SP-49 (cell line): ENCODE measurements around a stretch of chr3.

GRCh38 chr3:188184174-188185018 lies 30.4 kb downstream of the LPP start:
- PRO-cap: no peak

DNA sequence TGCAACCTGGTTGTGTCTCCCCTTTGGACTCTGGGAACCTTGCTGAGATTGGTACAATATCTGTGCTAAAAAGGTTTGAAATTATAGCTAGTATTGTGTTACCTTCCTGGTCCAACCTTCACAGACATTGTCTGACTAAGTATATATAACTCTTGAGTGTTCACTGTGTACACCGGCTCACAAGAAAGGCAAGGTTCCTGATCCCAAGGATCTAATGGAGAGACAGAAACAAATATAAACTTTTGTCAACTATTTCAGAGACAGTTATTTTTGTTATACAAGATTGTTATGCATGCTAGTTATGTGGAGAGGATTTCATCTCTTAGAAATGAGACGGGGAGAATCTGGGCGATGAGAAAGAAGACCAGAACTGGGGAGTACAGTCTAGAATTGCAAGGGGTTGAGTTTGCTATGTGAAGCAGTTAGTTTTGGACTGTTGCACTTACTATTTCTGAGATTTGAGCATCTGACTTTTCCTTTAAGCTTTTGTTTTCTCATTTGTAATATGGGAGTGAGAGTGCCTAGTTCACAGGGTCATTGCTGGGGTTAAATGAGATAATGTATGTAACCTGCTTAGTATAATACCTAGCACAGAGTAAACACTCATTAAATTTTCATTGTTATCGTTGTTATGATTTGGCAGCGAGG lies 52.5 kb downstream of the LPP start:
- PRO-cap: no peak

DNA sequence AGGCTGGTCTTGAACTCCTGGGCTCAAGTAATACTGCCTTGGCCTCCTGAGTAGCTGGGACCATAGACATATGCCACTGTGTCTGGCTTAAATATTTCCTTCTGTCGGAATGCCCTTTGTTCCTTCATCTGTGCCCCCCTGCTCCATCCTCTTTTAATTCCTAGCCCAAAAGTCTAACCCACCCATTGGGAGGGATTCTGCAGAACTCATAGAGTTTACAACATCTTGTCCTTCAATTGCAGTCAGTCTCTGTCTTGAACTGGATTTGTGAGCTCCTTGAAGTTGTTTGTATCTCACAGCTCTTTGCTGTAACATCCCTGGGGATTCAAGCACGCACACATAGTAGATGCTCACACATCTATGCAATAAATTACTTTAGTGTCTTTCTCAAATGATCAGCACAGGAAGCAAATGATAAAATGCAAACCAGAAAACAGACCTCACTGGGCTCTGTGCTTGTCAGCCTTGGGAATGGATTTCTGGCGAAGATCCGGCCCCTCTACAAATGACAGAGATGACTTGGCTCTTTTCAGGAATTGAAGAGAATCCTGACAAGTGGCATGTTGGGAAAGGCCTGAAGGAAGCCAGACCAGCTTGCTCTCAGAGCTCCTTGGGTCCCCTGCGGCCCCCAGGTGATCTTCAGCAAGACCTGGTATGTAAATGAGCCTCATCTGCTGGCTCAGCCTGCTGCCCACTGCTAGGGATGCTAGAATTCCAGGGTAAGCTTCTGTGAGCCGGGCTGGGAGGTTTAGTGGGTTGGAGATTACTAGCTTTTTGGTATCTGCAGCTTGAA lies 53.9 kb downstream of the LPP start:
- PRO-cap: no peak

- PRO-cap: no peak
Observed at GRCh38 chr3:188214313-188215050, 60.5 kb downstream of the LPP start.

DNA sequence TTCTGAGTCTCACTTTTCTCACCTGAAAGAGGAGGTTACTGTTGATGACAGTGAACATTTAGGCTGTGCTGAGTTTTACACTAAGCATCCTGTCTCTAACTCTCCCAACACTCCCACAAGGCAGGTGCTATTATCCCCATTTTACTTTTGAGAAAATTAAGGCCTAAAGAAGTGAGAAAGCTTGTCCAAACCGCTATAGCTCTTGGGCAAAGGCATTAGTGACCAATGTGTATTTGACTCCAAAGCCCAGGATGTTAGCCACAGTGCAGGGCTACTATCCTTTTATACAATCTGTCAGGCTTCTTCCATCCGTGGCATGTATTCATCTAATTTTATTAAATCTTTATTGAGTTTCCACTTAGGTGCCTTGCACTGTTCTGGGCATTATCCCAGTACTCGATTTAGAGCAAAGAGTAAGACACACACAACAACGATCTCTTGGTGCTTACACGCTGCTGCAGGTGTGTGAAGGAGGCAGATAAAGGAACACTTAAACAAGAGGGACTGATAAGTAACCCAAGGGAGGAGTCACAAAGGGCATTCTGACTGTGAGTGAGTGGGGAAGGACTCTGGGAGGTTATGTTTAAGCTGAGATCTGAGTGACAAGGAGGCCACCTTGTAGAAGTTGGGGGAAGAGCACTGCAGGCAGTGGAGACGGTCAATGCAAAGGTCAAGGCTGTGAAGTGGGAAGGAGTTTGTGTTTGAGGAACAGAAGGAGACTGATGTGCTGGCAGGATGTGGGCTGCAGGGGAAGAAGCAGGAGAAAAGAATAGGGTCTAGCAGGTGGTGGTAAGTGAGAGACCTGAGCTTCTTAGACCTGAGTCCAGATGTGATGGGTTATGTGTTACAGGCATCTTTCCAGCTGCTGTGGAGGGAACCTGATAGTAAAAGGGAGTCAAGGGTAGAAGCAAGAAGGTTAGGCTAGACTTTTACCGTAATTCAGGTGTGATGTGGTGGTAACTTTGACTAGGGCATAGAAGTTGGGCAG lies 63.0 kb downstream of the LPP start:
- PRO-cap: no peak

- PRO-cap: no peak
Observed at GRCh38 chr3:188240485-188240876, 86.5 kb downstream of the LPP start.

DNA sequence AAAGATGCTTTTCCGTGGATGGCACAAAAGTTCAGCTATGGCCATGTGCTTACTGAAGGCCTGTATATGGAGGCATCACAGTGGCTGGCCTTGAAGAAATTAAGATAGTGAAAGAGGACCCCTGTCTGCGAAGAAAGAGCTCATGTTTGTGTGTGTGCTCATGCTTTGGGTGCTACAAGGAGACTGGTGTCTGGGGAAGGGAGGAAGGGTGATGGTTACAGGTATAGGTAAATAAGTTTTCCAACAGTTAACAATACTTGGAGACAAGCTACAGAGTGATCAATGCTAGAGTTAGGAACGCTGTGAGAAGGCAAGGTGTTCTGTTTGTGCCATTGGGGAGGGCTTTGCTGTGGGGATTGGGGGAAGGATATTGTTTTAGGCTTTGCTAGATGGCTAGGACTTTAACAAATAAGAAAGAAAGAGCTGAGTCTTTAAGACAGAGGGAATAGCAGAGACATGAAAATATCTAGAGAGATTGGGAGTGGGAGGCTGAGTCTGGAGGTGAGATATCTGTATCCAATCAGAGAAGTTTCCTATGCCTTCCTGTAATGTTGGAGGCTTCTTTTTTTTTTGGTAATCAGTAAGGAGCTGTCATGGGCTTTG lies 111.4 kb downstream of the LPP start:
- PRO-cap: no peak

GRCh38 chr3:188270189-188270955 lies 116.4 kb downstream of the LPP start:
- PRO-cap: no peak

DNA sequence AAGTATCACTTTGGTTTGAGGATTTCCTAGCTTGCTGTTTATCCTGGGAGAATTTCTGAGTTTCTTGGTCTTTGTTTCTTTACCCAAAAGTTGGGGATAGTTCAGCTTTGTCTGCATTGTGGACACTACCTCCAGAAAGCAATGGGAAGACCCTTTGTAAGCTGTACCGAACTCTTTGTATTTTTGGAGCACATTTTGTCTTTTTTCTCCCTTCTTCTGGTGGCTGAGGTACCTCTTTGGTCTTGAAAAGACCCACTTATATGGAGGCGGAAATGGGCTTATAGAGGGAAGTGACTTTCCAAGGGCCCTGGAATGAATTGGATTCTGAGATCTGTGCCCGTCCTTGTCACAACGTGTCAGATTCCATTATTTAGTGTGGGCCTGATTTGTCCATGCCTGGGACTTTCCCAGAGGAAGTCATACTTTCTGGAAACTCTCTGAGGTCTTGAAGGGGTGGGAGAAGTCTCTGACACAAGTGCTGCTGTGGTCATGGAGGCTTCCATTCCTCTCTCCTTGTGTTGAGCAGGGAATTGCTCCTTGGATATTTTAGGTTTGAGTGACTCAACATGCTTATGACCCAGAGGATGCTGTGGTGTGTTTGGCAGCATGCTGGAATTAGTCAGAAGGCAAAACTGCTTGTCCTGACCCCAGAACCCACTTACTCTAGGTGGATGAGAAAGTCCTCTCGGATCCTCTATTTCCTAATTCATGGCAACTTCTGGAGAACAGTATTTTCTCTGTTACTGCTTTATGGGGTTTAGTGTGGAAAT lies 132.0 kb downstream of the LPP start:
- PRO-cap: no peak

DNA sequence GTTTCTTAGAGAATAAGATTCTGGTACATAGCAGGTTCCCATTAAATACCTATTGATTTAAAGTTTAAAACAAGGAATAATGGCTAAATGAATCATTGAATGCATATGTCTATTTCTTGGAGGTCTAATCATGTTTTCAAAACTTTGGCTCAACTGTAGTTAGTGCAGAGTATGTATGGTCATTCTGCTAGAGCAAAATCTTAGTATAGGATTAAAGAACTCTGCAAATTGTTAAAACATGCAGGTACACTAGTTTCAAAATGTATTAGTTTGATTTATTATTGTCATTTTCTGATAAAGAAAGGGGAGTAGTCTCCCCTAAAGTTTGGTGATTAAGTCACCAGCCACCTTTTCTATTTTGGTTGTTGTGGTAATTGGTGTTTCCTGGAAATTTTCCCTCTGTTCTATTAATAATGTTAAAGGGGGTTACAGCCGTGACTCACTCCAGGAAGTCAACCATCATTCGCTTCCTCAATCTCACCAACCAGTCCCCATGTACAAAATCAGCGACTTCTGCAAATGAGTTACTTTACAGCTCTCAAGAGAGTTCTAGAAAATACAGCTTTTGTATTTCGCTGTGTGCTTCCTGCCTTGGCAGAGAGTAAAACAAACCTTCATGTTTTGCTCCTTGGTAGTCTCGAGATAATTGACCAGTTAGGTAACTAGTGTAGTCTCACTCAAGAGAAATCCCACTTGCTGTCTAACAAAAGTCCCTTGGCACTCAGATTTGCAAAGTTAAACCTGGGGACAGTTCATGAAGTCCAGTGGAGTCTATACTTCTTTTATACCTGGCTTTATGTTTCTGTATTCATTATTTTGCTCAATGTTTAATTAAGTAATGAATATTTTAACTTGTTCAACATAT lies 285.1 kb downstream of the LPP start:
- PRO-cap: no peak

DNA sequence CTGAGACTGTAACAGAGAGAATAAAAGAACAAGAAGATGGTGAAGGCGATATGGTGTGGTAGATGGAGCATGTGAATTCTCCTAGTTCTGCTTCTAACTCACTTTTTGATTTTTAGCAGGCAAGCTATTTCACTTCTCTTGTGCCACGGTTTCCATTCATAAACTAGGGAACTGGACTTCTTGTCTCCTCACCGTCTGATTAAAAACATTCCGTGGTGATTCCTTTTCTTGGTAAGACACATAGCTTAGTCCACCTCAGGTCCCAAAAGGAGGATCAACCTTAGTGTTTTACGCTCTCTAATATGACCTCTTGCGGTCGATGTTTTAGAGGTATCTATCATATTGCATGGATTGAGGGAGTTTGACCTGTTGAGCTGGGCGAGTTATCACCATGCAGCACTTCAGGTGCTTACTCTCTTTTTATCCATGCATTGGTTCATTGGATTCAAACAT lies 394.2 kb downstream of the LPP start:
- PRO-cap: no peak

DNA sequence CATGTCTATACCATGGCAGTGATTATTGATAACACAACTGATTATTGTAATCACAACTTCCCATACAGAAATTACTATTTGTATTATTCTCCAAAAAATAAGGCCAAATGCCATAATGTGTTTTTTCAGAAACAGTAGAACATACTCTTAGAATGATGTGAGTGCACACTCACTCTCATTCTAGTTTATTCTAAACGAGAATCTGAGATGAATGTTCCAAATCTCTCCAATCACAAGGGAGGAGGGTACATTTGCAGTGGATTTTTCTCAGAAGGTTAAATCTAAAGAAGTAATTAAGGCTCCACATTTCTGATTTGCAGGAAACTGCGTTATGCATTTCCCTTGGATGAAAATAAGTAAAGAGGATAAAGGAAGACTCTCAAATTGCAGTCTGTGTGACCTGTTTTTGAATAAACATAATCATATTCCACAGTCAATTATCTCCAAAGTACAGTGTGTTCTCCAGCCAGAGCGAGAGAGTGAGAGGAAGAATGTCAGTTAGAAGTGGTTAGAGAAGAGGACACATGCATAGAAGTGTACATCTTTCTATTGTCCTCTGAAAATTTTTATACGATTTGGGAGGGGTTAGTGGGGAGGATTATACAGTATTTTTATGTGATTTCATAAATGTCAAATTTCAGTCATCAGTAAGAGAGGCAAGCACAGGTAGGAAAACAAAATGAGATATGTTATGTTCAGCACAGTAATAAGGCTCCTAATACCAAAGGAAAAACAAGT lies 487.0 kb downstream of the LPP start:
- PRO-cap: no peak

- PRO-cap: no peak
Observed at GRCh38 chr3:188655006-188655331, 501.0 kb downstream of the LPP start.

GRCh38 chr3:188728816-188729380 lies 442.9 kb upstream of the TPRG1 start:
- PRO-cap: no peak

DNA sequence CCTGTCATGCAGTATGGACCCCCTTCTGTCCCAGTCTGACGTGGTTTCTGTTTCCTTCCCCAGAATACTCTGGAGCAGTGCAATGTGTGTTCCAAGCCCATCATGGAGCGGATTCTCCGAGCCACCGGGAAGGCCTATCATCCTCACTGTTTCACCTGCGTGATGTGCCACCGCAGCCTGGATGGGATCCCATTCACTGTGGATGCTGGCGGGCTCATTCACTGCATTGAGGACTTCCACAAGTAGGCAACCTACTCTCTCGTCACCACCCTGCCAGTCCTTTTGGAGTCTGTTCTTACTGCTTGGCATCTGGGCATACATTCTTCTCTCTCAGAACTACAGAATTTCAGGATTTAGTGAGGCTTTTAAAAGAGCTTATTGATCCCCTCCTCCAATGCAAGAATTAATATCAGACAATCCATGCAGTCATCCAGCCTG lies 305.6 kb upstream of the TPRG1 start:
- PRO-cap: no peak

DNA sequence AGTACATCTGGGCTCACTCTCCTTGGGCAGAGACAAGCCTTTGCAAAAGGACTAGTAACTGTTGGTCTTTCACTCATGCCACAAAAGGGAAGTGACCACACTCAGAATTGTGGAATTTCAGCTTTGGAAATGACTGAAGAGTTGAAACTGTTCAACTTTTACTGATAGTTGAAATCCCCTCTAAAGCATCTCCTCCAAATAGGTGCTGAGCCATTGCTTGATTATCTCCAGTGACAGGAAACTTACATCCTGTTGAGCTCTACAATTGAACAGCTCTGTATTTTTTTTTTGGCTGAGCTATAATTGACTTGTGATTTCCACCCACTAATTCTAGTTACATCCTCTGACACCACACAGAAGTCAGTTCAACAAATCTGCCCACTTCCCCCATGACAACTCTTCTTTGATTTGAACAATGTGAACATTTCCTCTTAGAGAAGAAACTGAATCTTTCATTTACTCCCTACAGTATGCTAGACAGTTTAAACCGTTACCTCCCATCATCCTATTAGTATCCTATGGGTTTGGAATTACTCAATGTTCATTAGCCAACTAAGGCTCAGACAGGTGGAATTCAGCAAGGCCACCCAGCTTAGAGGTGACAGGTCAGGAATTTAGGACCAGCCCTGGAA lies 254.7 kb upstream of the TPRG1 start:
- PRO-cap: no peak

DNA sequence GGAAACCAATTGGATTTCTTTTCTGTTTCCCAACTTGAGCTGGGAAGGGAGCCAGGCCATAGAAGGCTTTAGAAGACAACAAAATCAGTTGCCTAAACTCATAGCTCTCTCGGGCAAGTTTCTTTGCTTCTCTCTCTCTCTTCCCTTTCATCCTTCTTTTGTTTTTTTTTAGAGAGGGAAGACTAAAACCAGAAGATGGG lies 227.6 kb upstream of the TPRG1 start:
- PRO-cap: no peak

GRCh38 chr3:188964822-188965506 lies 206.8 kb upstream of the TPRG1 start:
- PRO-cap: no peak

- PRO-cap: no peak
Observed at GRCh38 chr3:189123714-189124556, 47.8 kb upstream of the TPRG1 start.

GRCh38 chr3:189229219-189229903 lies 57.6 kb downstream of the TPRG1 start:
- PRO-cap: no peak